SJCRH30 (cell line): ENCODE measurements around a stretch of chr6.

GRCh38 chr6:129709243-129709514 is 798 bp downstream of the ARHGAP18 start:
- RAMPAGE, long total RNA, result no peak

GRCh38 chr6:131023892-131024303 is 39.1 kb downstream of the EPB41L2 start:
- RAMPAGE, long total RNA, result no peak

GRCh38 chr6:131042765-131043027 is 20.3 kb downstream of the EPB41L2 start:
- RAMPAGE, long total RNA, result no peak

- RAMPAGE, long total RNA, result no peak
These were observed 1.9 kb upstream of the EPB41L2 start for GRCh38 chr6:131064802-131065424.

DNA sequence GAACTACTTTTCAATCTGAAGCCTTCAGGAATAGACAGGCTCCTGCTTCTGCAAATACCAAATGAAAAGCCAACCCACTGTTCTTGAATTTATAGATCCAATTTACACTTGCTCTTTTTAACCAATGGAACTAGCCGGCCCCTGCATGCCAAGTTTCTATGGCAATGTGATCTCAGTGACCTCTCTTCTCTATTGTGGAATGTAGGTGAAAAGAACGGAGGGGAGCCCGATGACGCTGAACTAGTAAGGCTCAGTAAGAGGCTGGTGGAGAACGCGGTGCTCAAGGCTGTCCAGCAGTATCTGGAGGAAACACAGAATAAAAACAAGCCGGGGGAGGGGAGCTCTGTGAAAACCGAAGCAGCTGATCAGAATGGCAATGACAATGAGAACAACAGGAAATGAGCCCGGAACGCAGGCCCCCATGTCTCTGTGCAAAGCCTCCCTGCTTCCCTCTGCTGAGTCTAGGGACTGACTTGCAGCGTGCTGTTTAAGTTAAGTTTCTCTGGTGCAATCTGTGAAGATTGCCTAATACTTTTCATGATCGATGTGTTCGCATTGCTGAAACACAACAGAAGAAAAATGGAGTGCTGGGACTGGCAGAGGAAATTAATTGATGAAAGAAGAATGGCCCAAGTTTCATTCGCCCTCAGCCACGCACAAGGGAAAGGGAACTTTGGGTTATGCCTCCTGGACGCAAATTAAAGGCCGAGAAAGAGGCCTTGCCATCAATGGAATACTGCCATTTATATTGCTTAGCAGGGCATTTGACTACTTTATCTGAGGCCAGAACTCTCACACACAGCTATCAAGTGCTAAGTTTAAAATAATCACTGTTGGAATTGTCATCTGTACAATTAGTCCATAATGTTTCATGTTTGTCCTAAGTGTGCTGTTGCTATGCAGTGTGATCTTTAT is 146.3 kb downstream of the AKAP7 start:
- RAMPAGE, long total RNA, result no peak

GRCh38 chr6:131368347-131368924 is 204.6 kb upstream of the ARG1 start:
- RAMPAGE, long total RNA, result no peak

GRCh38 chr6:131652411-131652938 is 15.4 kb downstream of the ENPP3 start:
- RAMPAGE, long total RNA, result no peak

DNA sequence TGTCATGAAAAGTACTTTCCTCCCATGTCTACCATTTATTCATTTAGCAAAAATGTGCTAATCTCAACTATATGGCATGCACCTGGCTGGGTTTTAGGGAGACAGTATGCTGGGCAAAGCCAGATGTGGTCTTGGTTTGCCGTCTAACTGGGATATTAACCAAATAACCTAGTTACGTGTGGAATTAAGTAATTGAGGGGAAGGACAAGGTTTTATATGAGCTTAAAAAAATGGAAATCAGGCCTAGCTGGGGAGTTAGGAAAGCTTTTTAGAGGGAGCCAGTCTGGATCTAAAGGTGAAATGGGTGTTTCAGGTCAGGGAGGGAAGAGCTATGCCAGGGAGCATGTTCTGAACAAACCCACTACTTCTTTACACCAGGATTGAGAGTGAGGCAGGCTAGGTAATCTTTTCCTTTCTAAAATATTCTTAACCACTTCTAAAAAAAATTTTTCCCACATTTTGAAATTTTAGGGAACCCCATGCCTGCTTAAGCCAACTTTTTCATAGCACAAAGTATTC is 41.4 kb downstream of the ENPP1 start:
- RAMPAGE, long total RNA, result no peak

DNA sequence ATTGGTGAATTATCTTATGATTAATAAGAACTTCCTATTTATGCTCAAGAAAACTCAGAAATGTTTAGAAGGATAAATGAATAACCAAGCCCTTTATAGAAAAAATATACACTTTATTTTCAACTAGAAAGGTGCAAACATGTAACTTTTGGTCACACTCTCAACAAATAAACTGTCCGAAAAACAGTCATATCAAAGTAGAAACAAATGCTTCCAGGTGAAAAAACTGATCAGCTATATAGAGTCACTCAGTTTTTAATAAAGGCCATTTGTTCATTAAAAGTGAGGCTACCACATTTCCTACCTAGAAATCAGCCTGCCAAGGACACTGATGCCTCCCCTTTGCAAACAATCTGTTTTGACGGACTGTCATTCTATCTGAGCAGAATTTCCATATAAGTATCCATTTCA is 3.1 kb downstream of the CCN2 start:
- RAMPAGE, long total RNA, result no peak

GRCh38 chr6:132123127-132123334 is 171.9 kb upstream of the CCN2 start:
- RAMPAGE, long total RNA, result no peak

DNA sequence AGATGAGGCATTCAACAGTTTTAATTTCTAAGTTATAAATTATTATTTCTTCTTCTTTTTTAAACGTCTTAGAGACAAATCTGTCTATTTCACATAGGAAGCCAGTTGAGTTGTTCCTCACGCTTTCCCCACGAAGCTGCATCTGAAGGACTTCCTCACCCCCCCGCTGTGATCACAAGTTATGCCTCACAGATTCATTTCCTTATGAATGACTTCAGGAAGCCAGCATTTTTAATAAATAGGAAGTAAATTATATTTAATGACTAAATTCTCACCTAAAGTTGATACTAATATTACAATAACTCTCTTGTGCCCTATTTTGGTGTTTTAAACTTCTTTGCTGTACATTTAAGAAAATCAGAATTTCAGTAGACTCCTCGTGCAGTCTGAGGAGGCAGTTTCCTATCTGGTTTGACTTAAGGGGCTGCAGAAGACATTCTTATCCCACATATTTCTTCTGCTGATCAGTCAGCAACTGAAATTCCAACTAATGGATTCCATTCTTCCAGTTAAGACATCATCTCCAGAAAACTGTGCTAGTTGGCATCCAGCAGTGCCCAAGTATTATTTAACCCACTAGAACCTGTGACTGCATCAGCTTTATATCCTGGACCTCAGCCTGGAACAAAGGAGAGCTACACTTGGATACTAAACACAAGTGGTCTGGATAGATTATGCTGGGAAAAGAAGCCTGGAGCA is 182.7 kb upstream of the CCN2 start:
- RAMPAGE, long total RNA, result no peak

DNA sequence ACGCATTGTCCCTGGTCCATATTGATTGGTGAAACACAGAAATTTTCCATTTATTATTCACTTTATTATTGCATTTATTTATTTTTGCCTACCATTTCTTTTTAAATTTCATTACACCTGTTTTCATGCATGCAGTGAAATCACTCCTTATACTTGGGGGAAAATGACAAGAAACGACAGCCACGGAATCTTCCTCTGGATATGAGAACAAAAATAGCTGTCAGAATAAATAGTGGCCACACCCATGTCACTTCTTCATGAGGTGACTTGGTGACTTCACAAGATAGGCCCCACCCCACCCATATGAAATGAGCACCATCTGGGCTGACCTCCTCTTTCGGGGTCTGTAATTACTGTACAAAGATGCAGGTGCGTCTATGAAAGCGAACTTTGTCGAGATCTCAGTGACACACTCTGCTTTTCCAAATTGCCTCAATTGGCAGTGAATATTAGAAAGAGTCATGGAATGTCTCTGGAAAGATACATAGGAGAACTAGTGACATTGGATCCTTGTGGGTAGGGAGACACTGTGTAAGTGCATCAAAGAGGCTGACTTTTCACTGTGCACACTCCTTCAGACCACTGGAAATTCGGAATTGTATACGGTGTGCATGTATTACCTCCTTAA is 184.2 kb upstream of the CCN2 start:
- RAMPAGE, long total RNA, result no peak

- RAMPAGE, long total RNA, result no peak
These were observed 126.3 kb downstream of the MOXD1 start for GRCh38 chr6:132274883-132275444.

DNA sequence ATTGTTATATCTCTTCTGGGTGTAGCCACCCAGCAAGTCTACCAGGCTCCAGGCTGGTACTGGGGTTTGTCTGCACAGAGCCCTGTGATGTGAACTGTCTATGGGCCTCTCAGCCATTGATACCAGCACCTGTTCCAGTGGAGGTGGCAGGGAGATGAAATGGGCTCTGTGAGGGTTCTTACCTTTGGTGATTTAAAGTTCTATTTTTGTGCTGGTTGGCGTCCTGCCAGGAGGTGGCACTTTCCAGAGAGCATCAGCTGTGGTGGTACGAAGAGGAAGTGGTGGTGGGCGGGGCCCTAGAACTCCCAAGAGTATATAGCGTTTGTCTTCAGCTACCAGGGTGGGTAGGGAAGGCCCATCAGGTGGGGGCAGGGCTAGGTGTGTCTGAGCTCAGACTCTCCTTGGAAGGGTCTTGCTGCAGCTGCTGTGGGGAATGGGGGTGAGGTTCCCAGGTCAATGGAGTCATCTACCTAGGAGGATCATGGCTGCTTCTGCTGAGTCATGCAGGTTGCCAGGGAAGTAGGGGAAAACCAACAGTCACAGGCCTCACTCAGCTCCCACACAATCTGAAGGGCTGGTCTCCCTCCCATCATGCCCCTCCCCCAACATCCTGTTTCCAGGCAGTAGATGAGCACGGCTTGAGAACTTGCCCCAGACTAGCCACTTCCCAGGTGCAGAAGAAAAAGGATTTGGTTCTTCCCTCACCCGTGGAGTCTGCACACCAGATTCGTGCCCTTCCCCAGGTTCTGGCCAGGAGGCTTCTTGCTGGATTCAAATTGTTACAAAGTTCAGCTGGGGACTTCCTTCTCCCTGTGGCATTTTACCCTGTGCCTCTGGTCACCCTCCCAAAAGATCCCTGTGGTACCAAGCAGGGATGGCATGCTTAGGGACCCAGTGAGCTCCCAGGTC is 46.6 kb downstream of the MOXD1 start:
- RAMPAGE, long total RNA, result no peak

DNA sequence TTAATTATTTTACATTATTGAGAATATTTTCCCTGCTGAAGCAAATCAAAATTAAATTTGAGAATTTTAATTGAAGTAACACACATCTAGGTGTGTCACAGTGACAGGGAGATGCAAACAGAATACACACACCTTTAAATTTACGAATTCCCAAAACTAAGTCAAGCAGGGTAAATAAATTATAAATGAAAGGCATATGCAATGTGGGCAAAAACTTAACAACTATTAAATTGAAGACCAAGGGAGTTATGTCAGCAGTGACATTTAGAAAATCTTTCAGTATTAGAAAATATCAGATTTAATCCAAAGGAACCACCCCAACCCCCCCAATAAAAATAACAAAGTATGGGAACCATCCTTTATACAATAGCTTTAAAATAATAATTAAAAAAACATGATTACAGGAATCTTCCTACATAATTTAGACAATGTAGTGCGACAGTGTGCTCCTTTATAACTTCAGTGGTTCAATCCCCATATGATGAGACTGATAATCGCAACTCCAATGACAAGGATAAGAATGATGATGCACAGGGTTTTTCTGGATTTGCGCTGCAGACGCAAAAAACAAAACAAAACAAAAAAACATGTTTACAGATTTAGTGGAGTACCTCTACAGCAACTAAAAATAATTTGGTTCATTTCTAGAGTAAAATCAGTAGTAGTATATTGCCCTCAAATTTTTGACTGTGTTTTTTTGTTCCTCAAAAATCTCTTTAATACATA is 52.5 kb downstream of the STX7 start:
- RAMPAGE, long total RNA, result no peak

DNA sequence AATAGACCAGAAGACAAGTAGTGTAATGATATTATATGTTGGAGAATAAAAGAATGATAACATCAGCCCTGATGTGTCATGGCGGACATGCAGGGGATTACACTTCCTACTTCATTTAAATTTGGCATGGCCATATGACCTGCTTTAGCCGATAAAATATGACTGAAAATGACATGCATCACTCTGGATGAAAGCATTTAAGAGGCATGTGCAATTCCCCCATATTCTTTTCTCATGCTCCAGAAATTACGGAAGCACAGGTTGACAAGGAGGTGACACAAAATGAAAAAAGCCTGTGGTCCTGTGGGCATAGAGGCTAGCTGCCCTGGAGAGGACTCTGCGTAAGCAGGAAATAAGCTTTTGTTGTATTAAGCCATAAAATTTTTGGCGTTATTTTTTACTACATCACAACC is 13.5 kb upstream of the TAAR1 start:
- RAMPAGE, long total RNA, result no peak

- RAMPAGE, long total RNA, result no peak
These were observed 15.2 kb downstream of the VNN2 start for GRCh38 chr6:132742543-132742880.

- RAMPAGE, long total RNA, result no peak
These were observed 5.1 kb downstream of the SLC18B1 start for GRCh38 chr6:132793374-132793650.

DNA sequence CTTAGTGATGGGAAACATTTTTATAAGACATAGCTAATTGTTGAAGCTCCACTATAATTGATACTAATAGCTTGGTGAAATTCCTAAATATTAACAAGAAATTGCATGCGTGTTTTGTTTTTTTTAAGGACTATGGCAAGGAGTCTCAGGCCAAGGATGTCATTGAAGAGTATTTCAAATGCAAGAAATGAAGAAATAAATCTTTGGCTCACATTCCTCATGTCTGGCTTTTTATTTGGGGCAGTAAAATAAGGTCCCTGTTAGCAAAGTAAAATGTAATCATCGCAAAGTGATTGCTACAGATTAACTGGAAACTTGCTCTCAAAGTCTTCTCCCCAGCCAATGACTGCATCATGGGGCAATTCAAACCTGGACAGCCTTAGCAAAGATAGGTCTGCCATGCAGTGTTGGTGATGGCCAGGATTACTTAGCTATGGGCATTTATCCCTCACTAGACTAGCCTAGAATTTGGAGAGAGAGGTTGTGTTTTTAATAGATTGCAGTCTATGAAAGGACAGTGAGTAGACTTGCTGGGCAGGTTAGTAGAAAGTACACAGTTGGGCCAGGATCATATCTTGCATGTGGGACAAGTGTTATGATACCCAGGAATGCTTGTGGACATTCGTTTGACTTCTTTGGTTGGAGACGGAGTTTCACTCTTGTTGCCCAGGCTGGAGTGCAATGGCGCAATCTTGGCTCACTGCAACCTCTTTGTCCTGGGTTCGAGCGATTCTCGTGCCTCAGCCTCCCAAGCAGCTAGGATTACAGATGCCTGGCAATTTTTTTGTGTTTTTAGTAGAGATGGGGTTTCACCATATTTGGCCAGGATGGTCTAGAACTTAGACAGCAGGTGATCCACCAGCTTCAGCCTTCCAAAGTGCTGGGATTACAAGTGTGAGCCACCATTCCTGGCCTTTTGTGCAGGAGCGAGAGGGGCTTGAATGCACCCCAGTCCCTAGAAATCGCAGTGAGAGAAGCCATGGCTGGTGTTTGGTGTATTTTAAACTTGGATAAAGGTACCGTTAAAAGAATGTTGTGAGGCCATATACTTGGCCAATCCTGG is 3.3 kb downstream of the RPS12 start:
- RAMPAGE, long total RNA, result no peak

DNA sequence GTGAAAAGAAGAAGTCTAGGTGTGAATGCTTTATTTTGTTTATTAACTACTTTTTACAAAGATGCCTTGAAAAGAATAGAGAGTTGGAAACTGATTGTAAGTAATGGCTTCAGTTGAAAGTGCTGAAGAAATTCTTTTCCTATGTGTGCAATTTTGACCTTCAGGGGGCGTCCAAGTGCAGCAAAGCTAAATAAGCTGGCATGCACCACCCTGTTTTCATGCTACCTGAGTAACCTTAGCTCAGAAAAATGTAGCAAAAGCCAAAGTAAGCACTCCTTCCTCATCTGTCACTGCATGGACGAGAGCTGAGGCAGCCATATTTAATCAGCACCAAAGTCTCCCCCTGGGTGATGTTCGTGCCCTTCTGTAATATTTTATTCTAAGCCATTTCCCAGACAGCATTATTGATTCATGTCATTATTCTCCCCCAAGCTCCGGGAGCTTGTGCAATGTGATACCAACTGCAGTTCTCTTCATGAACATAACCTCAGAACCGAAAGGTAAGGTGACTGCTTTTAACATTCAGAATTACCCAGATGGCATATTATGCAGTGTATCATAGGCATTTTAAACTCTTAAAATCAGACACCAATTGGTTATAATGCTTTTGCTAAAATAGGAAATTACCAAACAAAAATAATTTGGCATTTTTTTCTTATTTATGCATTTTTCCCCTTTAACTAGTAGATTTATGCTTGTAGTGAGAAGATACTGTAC is 123.2 kb downstream of the RPS12 start:
- RAMPAGE, long total RNA, result no peak